Metanephros (tissue), 2 donors: ENCODE measurements around the gene RBM25.

- RAMPAGE, long total RNA = no peak
Measured at GRCh38 chr14:71478634-71479054, 158.4 kb downstream of the SIPA1L1 start.

- RAMPAGE, long total RNA = no peak
Measured at GRCh38 chr14:71985805-71986240, 53.6 kb downstream of the RGS6 start.

DNA sequence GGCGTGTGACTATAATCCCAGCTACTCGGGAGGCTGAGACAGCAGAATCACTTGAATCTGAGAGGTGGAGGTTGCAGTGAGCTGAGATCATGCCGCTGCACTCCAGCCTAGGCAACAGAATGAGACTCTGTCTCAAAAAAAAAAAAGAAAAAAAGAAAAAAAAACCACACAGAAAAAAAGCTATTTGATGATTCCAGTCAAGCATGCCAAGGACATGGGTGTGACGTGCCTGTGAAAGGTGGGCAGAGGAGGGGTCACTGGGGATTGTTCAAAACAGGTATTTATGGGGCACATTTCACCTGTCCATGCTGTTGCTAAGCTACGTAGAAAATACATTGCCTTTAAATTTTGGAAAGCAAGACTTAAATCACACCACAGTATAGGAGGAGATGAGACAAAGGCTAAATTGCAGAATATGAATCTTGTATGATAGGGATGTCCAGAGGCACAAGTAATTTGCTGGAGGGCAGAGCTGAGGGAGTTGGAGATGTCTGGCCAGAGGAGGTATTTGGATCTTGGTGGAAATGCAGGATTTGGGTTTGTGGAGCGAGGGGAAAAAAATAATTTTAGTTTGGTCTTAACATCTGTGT, 416.1 kb downstream of the DPF3 start:
- RAMPAGE, long total RNA = no peak

- RAMPAGE, long total RNA = no peak
Measured at GRCh38 chr14:72683683-72684155, 210.2 kb downstream of the DPF3 start.

DNA sequence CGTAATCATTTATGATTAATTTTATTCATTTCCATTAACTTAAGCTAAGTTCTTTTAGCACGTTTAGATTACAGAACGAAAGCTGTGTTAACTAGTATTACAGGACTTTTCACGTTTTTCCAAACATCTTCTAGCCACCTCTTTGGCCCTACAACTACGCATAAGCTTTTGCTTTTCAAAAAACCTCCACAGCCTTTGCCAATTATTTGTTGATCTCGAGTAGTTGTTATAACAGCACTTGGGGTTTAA, 490 bp upstream of the RBM25 start:
- RAMPAGE, long total RNA = no peak

DNA sequence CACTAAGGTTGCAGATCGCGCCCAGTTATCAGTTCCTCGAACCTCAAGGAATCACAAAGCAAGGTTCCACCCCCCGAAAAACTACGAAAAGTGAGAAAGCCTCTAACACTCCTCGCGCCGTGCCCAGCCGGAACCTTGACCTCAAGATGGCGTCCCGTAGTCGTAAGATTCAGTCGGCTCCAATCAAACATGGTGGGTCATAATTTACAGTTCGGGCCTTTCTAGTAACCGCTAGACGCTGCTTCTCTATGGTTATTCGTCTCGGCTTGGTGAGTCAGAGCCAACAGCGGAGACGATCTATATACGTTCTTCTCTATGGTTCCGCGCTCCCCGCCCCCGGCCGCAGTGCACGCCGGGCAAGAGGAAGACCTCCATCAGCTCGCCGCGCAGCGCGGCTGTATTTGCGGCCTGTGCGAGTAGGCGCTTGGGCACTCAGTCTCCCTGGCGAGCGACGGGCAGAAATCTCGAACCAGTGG, at the start of gene RBM25:
Gene RBM25, plus strand, starts transcription at position 366 of the 476 bp plus-strand sequence.
- RAMPAGE, long total RNA = start-site peak on the plus strand centred at position 376 of the sequence, 87 bp wide, 154 and 219 reads in 2 replicates

DNA sequence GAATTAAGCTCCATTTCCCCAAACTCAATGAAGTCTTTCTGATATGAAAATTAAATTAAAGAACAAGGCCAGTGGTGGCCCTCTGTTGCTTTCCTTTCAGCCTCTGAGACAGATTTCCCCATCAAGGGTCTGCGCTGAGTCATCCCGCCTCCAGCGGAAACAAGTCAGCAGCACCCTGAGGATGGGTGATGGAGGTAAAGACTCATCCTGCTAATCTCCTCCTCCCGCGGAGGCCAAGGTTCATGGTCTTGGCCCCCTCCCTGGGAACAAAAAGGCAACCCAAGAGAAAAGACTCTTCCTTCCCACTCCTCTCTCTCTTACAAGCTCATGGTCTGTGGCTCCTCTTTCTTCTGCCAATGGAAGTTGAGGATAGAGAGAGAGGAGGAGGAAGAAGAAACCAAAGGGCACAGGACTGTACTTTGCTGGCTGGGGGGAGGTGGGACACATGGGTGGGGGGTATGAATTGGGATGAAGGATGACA, 9.1 kb upstream of the NUMB start:
- RAMPAGE, long total RNA = no peak

DNA sequence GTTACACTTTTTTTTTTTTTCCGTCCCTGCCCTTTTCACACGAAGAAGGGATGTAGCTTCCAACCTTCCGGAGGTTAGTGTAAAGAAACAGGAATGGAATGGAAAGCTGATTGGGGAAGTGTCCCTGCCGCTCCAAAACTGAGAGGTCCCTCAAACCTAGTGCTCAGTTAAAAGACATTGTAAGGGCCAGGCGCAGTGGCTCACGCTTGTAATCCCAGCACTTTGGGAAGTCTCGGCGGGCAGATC, 1.0 kb downstream of the ACOT2 start:
- RAMPAGE, long total RNA = no peak

DNA sequence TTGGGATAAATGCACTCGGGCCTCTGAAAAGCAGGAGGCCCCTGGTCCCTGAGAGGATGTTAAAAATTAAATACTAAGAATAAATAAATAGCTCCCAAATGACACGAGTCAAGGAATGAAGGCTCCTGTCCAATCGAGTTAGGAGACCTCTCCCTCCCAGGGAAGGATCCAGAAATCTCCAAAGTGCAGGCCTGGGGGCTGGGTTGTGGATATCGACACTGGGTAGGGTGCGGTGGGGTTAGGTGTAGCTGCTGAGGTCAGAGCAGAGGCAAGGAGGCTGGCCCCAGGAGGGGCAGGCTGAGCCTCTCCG, 3.4 kb upstream of the PNMA1 start:
- RAMPAGE, long total RNA = no peak

DNA sequence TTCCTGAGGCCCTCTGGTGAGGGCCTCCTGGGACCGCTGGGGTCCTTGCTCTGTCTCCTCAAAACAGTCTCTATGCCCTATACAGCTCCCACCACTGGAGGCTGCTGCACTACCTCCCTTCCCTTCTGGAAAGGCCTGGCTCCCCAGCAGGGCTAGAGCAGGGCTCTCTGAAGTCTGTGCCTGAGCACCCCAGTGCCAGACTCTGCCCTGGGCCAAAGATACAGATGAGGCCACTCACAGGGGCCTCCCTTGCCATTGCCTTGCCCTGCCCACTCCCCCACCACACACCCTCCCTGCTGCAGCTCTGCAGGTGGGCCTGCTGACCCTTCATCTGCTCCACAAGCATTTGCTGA, 13.6 kb downstream of the MIDEAS start:
- RAMPAGE, long total RNA = no peak

- RAMPAGE, long total RNA = no peak
Measured at GRCh38 chr14:73754817-73755968, 4.9 kb downstream of the MIDEAS start.

GRCh38 chr14:73784338-73785208, 24.5 kb upstream of the MIDEAS start:
- RAMPAGE, long total RNA = no peak

GRCh38 chr14:73788913-73789341, 28.8 kb upstream of the MIDEAS start:
- RAMPAGE, long total RNA = no peak

DNA sequence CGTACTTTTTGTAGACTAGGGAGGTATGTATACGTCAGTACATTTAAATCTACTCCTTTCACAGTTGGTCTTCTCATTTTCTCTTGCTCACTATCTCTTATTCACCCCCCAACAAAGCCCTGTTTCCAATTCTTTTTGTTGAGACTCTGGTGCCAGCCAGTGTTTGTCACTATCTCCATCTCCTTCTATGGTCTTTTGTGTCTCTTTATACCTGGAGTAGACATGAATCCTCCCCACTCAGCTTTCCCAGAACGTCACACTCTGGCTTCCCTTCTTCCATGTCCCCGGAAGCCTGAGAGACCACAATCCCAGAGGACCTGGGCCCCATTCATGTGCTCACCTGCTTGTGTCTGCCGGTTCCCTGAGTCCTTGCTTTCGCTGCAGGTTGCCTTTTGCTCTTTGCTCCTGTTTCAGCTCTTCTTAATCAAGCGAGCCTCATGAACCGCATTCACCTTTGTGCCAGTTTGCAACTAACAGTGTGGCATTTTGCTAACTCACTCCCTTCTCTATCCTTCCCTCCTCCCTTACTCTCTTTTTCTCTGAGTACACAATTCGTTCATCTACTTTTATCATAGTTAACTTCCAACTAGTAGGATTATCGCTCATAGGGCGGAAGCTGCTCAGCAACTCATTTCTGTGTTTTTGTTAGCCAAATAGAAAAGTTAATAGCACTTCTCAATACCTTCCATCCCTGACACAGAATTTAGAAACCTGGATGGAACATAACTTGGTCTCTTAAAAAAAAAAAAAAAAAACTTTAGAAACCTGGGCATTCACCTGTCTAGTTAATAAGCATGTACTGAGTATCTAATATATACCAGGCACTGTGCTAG, 23.1 kb downstream of the ENTPD5 start:
- RAMPAGE, long total RNA = no peak

DNA sequence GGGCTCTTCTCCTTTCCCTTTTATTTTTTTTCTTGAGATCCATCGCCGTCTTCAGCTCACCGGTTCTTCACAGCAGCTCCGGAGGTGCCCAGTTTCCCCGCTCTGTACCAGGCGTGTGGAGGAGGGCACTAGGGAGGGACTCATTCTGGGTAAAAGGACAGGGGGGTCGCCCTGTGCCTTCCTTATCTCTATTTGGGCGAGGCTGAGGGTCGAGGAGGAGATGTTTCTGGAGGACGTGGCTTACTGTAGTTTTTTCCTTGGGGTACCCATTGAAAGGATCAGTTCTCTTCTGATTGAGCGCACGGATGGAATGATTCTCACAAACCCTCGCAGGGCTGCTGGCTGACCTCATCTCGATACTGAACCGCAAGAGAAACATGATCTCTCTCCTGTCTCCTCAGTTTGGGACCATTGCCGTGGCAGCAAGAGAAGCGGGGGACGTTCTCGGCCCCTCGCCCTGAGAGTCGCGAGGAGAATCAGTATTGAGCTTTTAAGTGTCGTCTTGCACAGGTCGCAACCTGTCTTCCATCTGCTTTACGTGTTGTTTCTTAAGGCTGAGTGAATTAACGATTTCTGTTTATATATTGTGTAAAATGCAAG, 436 bp downstream of the LIN52 start:
- RAMPAGE, long total RNA = no peak

DNA sequence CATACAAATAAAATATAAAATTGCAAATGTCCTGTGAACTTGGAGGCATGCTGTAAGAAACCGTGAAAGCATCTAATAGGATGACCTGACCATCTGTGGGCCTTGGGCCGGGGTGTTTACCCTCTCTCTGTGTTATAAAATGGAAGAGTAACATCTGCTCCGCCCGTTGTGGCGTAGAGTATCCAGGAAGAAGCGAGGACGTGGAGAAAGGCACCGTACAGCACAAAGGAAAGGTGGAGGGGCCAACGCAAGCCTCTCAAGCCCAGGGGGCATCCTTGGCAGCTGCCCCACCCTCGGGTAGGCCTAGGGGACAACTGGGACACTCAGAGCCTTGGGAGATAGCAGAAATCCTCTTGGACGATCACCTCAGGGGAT, 26.1 kb downstream of the VSX2 start:
- RAMPAGE, long total RNA = no peak

GRCh38 chr14:74403465-74403818, 22.6 kb downstream of the SYNDIG1L start:
- RAMPAGE, long total RNA = no peak

DNA sequence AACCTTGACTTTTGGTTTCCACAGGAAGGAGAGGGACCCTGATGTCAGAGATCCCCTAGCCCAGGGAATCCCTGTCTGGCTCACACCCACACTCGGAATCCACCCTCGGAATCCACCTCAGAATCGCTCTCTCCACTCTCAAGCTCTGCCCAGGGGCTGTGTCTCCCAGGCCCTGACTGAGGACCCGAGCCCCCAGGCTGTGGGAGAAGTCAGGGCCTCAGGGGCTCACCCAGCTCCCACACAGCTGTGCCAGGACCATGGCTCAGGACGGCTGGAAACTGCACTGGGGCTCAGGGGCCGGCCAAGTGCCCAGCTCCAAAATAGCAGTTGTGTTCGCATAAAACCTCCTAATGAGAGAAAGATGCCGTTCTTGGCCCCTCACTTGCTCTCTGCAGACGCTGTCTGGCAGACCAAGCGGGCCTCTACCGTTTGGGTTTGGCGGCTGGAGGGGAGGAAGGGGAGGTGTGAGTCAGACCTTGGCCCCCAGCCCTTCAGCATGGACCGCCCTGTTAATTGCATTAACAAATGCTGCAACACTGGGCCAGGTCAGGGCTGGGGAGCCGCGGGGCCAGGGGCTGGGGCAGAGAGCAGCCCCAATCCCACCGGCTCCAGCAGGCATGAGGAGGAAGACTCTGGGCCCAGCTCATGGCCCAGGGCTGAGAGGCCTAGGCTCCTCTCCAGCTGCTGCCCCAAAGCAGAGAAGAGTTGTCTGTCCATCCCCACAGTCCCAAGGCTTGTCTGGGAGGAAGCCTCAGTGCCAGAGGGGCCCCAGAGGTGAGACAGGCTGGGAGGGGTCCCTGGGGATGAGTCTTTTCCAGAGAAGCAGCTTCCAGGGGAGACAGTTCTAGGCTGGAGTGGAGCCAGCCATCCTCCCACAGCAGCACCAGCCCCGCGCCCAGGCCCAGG, 17.1 kb downstream of the LTBP2 start:
- RAMPAGE, long total RNA = no peak

DNA sequence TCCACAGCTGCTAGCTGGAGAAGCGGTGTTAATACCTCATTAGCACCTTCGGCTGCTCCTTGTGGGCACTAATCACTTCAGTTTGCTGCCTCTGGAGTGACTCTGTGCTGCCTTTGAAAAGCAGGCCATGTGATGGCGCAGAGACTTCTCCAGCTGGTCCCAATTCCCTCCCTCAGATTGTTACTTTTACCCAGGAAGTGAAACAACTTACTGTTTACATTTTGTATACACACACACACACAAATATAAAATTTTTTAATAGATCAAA, 41.4 kb upstream of the LTBP2 start:
- RAMPAGE, long total RNA = no peak

- RAMPAGE, long total RNA = no peak
Measured at GRCh38 chr14:74798172-74799577, 35.6 kb downstream of the YLPM1 start.